Measurements from ENCODE around the genes PLXNC1 and CCDC38.

- RRBS: over 99% methylated on average over 3 of the region's 16 CpGs
These were observed 172.8 kb downstream of the CRADD start for GRCh38 chr12:93849887-93850385.

DNA sequence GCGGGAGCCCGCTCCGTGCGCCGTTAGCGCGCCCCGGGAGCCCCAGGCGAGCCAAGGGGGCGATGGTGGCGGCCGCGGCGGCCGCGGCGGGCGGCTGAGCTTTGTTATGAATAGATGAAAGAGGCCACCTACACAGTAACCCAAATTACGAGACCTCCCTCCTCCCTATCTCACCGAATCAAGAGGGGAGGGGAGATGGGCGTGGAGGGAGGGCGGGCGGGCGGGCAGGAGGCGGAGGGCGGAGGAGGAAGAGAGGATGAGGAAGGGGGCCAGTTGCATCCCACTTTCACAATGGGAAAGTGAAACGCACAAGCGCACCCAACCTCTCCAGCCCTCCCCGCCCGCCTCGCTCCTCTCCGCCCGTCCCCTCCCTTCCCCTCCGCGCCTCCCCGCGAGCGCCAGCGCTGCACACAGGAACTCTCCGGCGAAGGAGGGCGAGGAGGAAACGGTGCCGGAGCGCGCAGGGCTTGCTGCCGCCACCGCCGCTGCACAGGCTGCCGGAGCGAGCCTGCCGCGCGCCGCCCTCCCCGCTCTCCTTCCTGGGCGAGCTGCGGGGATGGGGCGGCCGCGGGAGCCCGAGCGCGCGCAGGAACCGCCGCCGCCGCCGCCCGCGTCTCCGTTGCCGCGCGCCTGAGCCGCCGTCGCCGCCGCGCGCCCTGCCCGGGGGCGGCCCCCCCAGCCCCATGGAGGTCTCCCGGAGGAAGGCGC, at the start of gene PLXNC1:
TSS of gene PLXNC1 (plus strand) at position 289 of the 708 bp plus-strand sequence.
- RRBS: 2% methylated on average over 17 of the region's 87 CpGs

DNA sequence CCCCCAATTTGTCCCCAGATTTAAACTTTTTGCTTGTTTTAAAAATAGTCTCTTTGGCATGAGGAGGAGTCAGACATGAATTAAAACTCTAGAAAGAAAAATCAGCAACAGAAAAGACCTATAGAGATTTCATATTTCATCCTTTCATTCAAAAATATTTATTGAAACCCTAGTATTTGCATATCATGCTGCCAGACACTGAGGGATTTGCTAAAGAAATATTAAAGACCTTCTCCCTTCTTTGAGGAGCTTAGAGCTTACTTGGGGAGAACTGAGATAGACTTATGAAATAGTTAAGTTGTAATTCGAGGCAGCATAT, 59.0 kb downstream of the PLXNC1 start:
- RRBS: no CpG with 5 or more reads among the region's 1 CpG

GRCh38 chr12:94260499-94261095, 112.2 kb downstream of the PLXNC1 start:
- RRBS: no CpG with 5 or more reads among the region's 13 CpGs

DNA sequence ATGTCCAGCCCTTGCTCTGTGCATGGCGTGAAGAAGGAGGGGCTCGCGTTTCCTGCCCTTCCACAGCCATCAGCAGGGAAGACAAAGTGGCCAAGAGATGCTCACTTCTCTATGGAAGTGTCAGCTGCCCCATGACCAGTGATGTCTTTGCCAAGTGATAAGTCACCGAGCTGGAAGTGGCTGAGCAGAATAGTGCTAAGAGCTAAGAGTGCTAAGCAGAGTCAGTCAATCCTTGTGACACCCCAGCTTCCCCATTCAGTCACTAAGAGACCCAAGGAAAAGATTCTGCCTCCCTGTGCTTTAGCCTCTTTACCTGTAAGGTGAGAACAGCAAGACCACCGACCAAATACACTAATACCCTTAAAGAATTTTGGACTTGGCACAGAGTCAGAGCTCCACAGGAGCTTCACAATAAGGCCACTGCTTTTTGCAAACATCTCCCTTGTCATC, 50.5 kb upstream of the CEP83 start:
- RRBS: no CpG with 5 or more reads among the region's 5 CpGs

DNA sequence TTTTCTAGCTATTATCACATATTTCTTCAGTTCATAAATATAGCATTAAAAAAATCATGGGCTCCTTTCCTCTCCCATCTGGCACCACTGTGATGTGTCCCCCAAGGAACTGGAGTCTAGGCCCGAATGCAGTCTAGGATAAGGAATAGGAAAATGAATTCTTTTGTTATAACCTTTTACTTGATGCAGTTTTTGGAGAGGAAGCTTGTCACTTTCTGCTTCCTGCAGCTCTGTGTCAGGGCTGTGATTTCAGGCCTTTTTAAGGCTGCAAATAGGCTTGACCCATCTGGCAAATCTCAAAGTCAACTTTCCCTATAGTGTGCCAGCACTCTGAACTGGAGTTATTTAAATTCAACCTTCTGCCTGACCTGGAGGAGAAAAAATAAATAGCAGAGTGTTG, 51.8 kb upstream of the CEP83 start:
- RRBS: no CpG with 5 or more reads among the region's 1 CpG

DNA sequence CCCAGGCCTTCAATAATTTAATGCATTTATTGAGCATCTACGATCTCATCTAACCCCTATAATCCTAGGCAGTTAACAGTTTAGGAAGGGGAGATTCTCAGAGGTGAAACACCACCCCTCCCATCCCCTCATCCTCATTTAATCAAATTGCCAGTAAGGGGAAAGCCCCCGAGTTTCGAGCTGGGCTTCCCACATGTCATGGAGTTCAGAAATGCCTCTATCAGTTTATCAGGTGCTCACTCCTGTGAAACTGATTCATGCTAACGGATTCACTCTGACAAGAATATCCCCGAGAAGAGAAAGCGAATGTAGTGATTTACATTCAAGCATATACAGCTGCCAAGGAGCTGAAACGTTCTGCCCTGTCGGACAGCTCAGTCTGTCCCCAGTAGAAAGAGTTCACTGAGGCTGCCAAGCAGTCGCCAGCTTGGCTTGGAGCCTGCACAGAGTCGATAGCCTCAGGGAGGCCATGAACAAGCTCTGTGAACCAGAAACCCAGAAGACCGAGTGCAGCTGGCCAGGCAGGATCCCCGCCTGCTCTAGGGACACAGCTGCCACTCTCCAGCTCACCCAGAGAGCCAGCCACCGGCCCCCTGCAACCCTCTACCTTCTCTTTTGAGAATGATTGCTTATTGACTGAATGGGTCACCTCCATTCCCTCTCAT, 88.4 kb downstream of the TMCC3 start:
- RRBS: no CpG with 5 or more reads among the region's 13 CpGs

DNA sequence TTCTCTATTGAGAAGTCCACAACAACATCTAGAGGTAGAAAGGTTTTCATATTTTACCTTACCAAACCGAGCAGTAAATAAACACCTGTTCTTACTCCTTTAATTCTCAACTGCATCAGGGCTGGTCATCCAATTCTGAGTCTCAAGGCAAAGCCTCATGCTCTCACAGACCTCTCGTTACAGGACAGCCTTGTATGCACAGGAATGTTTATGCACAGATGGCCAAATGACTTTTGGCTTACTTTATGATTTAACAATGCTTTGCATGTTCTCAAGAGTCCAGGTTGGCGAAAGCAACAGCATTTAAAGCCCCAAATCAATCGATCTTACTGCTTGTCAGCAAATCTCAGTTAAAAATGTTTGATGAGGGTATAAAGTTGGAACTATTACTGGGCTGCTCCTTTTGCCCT, 63.8 kb downstream of the TMCC3 start:
- RRBS: no CpG with 5 or more reads among the region's 4 CpGs

- RRBS: no CpG with 5 or more reads among the region's 8 CpGs
These were observed 35.2 kb downstream of the TMCC3 start for GRCh38 chr12:94615001-94615807.

DNA sequence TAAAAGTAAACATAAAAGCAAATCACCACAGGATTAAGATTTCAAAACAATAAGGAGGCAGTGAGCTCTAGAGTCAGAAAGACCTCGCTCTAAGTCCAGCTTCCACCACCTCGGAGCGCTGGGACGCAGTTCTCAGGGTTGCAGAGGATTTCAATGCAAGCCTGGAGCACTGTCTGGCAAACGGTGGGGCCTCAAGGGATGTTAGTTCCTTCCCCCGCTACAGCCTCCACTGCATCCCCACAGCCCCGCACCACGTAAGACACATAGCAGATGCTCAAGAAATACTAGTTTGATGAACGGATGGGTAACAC, 39.3 kb upstream of the TMCC3 start:
- RRBS: no CpG with 5 or more reads among the region's 9 CpGs

DNA sequence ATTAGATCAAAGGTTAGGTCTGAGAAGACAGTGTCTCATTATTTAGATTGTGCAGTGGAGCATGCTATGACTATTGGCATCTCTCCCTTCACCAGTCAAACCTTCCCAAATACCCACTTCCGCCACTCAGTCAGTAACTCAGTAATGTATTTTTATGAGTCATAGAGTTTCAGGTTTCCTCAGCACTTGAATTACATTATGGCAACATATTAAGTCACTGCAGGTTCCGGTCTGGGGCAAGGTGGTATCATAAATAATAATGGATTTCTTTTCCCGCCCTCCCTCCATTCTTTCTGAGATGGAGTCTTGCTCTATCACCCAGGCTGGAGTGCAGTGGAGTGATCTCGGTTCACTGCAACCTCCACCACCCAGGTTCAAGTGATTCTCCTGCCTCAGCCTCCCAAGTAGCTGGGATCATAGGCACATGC, 29.9 kb upstream of the NR2C1 start:
- RRBS: no CpG with 5 or more reads among the region's 4 CpGs

DNA sequence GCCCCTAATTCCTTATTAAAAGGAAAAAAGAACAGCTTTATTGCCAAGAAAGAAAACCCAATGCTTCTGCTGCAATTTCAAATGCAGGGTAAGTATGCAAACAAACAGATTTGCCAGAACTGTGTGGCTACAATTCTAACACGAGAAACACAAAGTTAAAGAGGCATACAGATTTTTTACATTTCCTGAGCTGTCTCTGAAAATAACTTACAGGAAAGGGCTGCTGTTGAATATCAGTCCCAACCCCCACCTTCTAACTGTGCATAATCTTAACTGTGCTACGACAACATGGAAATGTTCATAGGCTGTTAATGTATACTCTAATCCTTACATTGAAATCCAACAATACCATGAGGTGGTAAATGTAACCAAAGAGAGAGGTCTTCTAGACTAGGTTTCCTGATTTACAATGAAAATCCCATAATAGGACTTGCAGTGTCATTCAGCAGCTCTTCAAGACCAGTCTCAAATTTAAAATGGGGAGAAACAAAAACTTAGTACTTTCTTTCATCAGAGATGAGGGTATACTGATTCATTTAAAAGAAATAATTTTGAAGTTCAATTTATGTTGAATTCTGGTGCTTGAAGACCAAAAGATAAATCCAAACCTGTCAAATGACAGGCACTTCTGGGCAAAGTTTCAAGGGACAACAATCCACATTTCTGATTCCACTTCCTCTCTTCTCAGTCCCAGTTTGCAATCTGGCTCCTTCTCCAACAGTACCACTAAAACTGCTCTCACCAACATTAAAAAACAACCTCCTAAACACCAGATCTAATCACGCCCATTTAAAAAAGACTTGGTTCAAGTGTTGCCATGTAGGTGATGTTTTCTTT, 14.4 kb downstream of the FGD6 start:
- RRBS: no CpG with 5 or more reads among the region's 3 CpGs

DNA sequence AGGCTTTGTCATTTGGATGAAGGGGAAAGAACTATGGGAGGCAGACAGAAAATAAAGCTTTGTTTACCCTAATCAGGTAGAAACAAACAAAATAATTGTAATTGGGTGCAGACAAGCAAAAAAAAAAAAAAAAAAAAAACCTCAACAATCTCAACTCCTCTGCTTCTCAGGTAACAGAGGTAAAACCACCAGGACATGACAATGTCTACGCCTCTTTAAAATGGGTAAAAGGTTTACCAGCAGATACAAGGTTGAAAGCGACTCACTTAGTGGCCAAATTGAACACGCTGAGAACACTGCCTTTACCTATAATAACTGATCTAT, 752 bp downstream of the FGD6 start:
- RRBS: no CpG with 5 or more reads among the region's 3 CpGs

GRCh38 chr12:95418059-95418422, 55.9 kb upstream of the METAP2 start:
- RRBS: no CpG with 5 or more reads among the region's 1 CpG

GRCh38 chr12:95548633-95549824, 2.2 kb downstream of the USP44 start:
- RRBS: 5% methylated on average over 37 of the region's 86 CpGs

DNA sequence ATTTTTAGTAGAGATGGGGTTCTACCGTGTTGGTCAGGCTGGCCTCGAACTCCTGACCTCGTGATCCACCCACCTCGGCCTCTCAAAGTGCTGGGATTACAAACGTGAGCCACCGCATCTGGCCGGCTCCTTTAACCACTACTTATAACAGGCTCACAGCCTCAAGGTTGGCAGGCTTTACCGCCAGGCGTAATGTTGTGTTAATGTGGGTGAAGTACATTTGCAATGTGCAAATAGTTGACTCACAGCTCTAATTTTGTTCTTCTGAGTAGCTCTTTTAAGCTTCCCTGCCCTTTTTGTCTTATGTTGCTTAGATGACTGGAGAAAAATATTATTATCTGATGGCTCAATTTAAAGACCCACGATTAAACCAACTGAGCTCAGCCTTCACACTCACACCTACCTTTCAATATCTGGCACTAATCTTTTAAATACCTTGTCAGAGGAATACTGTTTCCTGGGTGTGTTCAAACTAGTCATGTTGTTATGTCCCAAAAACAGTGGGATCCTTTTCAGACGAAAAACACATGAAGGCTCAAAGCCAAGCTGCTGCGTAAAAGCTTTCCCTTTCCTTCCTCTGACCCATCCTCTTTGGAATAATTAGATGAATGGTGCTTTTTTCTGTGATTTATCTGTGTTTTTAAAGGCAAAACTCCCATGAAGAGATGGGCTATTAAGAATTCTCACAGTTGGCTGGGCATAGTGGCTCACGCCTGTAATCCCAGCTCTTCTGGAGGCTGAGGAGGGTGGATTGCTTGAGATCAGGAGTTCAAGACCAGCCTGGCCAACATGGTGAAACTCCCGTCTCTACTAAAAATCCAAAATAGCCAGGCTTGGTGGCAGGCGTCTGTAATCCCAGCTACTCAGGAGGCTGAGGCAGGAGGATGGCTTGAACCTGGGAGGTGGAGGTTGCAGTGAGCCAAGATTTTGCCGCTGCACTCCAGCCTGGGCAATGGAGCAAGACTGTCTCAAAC, 57.3 kb upstream of the USP44 start:
- RRBS: no CpG with 5 or more reads among the region's 16 CpGs

- RRBS: no CpG with 5 or more reads among the region's 3 CpGs
These were observed 114.5 kb upstream of the USP44 start for GRCh38 chr12:95665772-95666197.

DNA sequence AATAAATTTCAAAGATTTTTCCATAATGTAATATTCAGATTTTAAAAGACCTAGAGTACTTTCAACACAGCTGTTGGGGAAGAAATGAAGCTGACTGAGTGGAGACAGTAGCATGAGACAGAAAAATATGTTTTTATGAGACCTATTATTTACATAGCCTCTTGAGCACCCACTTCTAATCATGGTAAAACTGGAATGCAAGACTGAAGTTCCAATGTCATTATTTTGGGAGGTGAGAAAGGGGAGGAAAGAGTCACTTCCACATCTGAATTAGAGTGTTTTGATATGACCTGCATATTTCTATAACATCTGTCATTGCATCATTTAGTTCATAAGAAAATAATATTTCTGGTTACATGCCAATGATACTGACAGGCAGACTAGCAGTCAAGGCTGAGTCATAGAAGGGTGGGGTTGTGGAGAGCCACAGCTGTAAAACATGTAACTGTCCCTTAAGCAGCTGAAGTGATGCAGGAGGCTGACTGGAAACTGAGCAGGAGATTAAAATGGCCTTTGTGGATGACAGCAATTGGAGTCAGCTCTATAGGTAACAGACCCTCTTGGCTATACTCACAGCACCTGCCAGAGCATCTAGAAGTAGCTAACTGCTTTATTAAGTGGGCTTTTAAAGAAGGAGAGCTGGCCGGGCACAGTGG, 26.7 kb downstream of the NTN4 start:
- RRBS: no CpG with 5 or more reads among the region's 1 CpG

DNA sequence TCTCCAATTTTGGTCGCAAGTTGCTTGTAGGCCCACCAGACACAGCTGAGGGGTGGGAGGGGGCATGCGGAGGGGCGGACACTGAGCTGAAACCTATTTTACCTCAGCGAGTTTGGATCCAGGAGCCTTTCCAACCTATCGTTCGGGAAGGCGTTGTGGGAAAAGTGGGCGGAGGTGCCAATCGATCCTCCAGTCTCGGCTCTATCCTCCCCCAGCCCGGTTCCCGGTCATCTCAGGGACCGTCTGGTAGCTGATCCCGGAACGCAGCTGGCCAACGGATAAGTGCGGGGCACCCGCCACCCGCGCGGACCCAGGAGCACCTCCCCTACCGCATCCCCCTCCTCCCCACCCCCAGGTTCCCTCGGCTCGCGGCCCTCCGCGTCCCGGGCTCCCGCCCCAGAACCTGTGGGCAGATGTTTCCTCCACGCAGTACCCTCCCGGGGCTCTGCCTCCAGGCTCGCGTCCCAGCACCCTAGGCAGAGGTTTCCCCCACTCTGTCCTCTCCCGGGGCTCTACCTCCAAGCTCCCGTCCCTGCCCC, at the start of gene CCDC38:
TSS of gene CCDC38 (minus strand) at position 286 of the 539 bp plus-strand sequence.
- RRBS: 2% methylated on average over 7 of the region's 35 CpGs

- RRBS: no CpG with 5 or more reads among the region's 5 CpGs
These were observed 441 bp downstream of the AMDHD1 start for GRCh38 chr12:95943651-95943893.